Melanocyte of skin (primary cell): ENCODE measurements around the gene RBMY1F.

- CAGE, long polyA plus RNA, 2 experiments: no peak in any of the 2 experiments
Observed at GRCh38 chrY:3004363-3005160, 69.4 kb downstream of the ZFY start.

- CAGE, long polyA plus RNA, 2 experiments: no peak in any of the 2 experiments
Observed at GRCh38 chrY:4815306-4815662, 184.8 kb upstream of the PCDH11Y start.

GRCh38 chrY:7272498-7273263 is 361.1 kb upstream of the AMELY start:
- CAGE, long polyA plus RNA, 2 experiments: no peak in any of the 2 experiments

- CAGE, long polyA plus RNA, 2 experiments: no peak in any of the 2 experiments
Observed at GRCh38 chrY:7339283-7340249, 428.0 kb upstream of the AMELY start.

DNA sequence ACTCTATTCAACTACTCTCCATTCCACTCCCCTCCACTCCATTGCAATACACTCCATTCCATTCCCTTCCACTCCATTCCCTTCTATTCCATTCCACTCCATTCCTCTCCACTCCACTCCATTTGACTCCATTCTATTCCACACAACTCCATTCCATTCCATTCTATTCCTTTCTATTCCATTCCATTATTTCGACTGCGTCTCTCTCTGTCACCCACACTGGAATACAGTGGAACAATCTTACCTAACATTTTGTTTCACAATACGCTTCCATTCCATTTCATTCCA is 1304.7 kb downstream of the TSPY10 start:
- CAGE, long polyA plus RNA, 2 experiments: no peak in any of the 2 experiments

DNA sequence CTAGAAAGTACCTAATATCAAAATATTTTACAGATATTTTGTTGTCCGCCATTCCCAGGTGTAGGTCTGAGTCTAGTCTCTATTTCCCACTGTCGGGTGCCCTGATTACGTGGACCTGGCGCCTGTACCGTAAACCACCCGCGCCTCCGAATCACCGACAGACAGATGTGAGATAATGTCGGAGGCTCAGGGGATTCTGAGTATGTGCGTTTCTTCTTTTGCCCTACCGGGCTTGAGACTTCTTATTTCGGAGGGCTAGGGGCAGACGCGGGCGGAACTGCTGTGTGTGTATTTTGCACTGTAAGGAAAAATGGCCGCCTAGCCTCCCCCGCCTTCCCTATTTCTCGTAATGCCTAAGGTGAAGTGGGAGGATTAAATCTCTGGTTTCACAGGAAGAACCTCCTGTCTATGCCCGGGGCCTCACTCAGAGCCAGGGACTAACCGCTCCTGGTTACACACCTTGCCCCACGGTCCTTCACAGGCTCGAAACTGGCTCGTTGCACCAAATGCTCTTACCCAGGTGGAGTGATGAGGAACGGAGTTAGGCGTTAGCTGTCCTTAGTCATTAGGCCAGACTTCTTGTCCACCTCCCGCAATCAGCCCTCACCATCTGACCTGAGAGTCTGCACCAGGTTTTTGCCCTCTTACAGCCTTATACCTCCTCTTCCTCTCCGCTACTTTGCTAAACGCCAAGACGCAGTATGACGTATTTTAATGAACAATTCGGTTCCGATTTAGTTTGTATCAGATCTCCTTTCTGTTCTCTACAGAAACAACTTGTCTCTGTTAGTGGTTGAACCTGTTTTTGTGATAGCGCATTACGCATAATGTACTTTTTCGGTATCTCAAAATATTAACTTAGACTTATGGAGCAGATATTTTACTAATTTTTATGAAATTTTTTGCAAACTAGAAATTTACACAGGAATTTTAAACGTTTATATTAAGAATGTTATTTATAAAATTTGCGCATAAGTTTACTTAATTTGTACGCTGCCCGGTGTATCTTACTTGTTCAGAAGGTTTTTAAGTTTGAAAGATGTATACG is 37.9 kb upstream of the USP9Y start:
- CAGE, long polyA plus RNA, 2 experiments: no peak in any of the 2 experiments

DNA sequence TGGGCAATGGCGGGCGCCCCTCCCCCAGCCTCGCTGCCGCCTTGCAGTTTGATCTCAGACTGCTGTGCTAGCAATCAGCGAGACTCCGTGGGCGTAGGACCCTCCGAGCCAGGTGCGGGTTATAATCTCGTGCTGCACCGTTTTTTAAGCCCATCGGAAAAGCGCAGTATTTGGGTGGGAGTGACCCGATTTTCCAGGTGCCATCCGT is 231.3 kb downstream of the DDX3Y start:
- CAGE, long polyA plus RNA, 2 experiments: no peak in any of the 2 experiments

- CAGE, long polyA plus RNA, 2 experiments: no peak in any of the 2 experiments
Observed at GRCh38 chrY:13478340-13478922, 1.4 kb downstream of the UTY start.

- CAGE, long polyA plus RNA, 2 experiments: no peak in any of the 2 experiments
Observed at GRCh38 chrY:14201376-14201893, 145.4 kb downstream of the VCY1B start.

- CAGE, long polyA plus RNA, 2 experiments: no peak in any of the 2 experiments
Observed at GRCh38 chrY:21240139-21240754, 270.9 kb upstream of the RBMY1B start.

- CAGE, long polyA plus RNA, 2 experiments: no peak in any of the 2 experiments
Observed at GRCh38 chrY:22182722-22183182, at the start of gene RBMY1F. TSS of gene RBMY1F (minus strand) at chrY:22182923.